AG04450 (cell line): ENCODE measurements around a stretch of chr6.

DNA sequence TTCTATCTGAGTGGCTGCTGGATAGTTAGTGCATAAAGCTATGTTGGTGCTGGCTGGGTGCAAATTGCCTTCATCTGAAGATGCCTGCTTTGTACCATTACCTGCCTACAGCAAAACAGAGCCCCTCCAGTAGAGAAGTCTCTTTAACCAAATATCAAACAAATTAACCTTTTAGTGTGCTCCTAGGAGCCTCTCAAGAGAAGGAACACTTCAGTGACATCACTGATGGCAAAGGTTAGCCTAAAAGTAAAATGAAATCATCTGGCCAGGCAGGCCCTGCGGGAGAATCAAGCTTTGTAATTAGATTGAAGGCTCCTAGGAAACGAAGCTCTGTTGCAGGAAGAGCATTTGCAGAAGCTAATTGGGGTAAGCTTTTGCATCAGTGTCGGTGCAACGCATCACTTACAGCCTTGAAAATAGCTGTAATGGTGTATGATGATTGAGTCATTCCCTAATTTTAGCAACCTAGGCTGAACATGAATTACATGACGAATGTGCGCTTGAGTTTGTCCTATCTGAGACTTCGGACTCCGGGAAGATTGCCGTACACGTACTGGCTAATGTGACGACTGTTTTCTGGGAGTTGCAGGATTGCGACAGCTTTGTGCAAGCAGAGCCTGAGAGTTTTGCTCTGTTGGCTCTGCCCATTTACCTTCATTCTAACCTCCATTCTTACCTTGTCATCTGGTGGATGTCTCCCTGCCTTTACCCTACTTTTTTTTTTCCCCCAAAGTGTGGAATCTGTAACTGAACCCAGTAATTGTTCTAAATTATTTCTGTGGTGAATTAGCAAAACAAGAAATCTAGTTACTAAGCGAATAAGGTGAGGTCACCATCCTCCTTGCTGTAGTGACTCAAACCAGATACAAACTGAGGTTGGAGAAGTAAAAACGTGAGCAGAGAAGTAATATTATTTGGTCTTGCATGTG lies 675.8 kb upstream of the CITED2 start:
- CAGE, long polyA plus RNA, result no peak
- RRBS, result no CpG with 5 or more reads among the region's 14 CpGs

- CAGE, long polyA plus RNA, result no peak
- RRBS, result no CpG with 5 or more reads among the region's 10 CpGs
These were observed 689.9 kb upstream of the CITED2 start for GRCh38 chr6:140064346-140064807.

DNA sequence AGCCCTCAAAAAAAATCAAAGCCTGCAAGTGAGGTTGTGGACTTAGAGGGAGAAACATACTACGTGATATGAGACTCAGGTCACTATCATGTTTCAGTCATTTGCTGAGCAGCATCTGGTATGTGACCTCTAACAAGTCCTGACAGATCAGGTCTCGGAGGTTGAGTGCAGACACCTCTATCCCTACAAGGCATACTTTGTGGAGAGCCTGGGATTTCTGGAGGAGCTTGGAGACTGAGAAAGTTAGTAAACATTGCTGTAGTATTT lies 1063.5 kb upstream of the CITED2 start:
- CAGE, long polyA plus RNA, result no peak
- RRBS, result no CpG with 5 or more reads among the region's 2 CpGs

- CAGE, long polyA plus RNA, result no peak
- RRBS, result no CpG with 5 or more reads among the region's 3 CpGs
These were observed 1162.7 kb upstream of the CITED2 start for GRCh38 chr6:140537016-140537601.

GRCh38 chr6:140537652-140538289 lies 1163.3 kb upstream of the CITED2 start:
- CAGE, long polyA plus RNA, result no peak
- RRBS, result no CpG with 5 or more reads among the region's 6 CpGs

DNA sequence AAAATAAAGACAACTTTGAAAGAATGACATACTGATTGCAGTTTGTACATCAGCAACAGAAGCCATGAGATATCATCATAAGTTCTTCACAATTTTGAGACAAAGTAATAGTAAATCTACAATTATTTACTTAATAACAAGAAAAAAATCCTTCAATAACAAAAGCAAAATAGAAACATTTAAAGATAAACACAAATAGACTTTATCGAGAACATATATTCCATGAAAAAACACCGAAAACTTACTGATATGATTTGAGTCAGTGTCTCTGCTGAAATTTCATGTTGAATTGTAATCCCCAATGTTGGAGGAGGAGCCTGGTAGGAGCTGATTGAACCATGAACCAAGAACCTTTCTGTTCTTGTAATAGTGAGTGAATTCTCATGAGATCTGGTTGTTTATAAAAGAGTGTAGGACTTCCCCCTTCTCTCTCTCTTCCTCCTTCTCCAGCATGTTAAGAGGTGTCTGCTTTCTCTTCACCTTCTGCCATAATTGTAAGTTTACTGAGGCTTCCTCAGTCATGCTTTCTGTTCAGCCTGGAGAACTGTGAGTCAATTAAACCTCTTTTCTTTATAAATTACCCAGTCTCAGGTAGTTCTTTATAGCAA lies 1289.2 kb upstream of the CITED2 start:
- CAGE, long polyA plus RNA, result no peak
- RRBS, result no CpG with 5 or more reads among the region's 2 CpGs

GRCh38 chr6:140979445-140980216 lies 1153.1 kb upstream of the GJE1 start:
- CAGE, long polyA plus RNA, result no peak
- RRBS, result no CpG with 5 or more reads among the region's 5 CpGs

DNA sequence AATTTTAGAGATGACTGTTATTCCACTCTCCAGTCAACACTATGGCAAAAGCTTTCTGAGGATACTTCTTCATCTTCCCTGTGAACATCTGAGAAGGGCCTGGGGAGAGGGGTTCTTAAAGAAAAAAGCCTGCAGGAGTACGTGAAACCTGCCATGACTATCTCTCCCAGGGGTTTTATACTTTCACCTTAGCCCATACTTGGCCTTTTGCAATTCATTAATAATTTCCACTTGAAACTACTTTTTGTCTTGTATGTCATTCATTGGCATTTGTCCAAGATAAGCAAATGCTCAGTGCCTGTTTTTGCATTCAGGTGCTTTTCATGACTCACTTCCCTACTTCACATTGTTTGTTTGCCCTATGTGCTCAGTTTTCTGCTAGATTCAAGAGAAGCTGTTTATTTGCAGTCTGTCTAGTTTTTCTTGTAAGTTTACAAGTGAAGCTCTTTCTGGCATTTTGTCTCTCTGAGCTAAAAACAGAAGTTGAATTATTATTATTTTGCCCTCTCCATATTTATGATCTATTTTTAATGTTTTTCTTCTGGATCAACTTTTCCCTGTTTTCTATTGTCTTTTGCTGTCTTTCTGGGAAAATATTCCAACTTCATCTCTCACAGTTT lies 580.2 kb upstream of the GJE1 start:
- CAGE, long polyA plus RNA, result no peak
- RRBS, result no CpG with 5 or more reads among the region's 1 CpG

GRCh38 chr6:142147441-142147857 lies 386 bp downstream of the VTA1 start:
- CAGE, long polyA plus RNA, result no peak
- RRBS, result no CpG with 5 or more reads among the region's 6 CpGs

GRCh38 chr6:142301342-142301601 lies 535 bp upstream of the ADGRG6 start:
- CAGE, long polyA plus RNA, result no peak
- RRBS, result no CpG with 5 or more reads among the region's 21 CpGs

GRCh38 chr6:142716012-142716551 lies 228.9 kb downstream of the HIVEP2 start:
- CAGE, long polyA plus RNA, result no peak
- RRBS, result no CpG with 5 or more reads among the region's 3 CpGs

DNA sequence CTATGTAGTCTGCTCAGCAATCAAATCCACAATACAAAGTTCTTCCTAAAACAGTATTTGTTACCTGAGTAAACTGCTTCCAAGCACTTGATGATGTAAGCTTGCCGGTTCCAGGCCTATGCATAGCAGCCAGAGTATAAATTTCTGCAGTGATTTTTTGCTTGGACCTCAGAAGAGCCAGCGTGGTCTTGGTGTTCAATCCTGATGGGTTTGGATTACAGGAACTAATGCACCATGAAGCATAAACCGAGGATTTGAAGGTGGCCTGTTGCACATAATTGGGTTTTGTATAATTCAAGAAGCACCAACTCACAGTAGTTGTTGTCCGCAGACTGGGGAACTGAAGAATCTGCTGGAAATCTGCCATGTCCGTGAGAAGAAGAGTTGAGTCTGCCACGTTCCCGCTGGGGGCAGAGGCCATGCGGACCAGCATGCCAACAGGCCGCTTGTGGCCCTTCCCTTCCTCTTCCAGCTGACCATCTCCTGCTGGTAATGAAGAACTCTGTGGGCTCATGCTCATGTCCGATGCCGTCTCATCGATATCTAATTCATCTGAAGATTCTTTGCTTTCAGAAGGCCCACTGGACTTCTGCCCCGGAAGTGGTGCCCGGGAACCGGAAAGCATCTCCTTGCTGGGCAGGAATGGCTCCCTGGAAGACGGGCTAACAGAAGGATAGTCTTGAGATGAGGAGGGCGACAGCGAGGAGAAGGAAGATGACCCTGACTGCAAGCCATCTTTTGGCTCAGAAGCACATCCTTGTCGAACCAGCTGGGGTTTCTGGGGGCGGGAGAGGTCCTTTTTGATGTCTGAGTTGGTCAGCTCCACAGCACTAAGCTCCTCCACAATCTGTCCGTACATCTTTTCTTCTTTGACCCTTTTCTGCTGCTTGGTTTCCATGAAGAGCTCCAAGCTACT lies 175.2 kb downstream of the HIVEP2 start:
- CAGE, long polyA plus RNA, result no peak
- RRBS, result no CpG with 5 or more reads among the region's 21 CpGs

GRCh38 chr6:142885044-142885874 lies 59.7 kb downstream of the HIVEP2 start:
- CAGE, long polyA plus RNA, result no peak
- RRBS, result no CpG with 5 or more reads among the region's 11 CpGs

- CAGE, long polyA plus RNA, result no peak
- RRBS, result no CpG with 5 or more reads among the region's 2 CpGs
These were observed 6.2 kb upstream of the AIG1 start for GRCh38 chr6:143054550-143054887.

- CAGE, long polyA plus RNA, result no peak
- RRBS, result no CpG with 5 or more reads among the region's 3 CpGs
These were observed 117.4 kb downstream of the ADAT2 start for GRCh38 chr6:143332930-143333561.

GRCh38 chr6:143451203-143451402 lies 498 bp downstream of the PEX3 start:
- CAGE, long polyA plus RNA, result no peak
- RRBS, result no CpG with 5 or more reads among the region's 3 CpGs

DNA sequence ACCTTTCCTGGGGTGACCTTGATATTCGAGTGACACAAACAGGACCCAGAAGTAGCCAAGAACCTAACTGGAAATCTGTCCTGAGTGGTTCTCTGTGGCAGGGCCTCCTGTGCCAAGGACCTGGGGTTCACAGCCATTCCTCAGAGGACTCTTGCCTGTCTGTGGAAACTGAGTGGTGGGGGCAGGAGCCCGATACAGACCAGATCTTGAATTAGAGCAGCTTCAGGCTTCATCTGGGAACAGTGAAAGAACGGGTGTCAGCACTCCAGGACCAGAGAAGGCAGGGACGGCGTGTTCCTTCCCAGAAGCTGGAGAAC lies 4.4 kb upstream of the FUCA2 start:
- CAGE, long polyA plus RNA, result no peak
- RRBS, result no CpG with 5 or more reads among the region's 5 CpGs

DNA sequence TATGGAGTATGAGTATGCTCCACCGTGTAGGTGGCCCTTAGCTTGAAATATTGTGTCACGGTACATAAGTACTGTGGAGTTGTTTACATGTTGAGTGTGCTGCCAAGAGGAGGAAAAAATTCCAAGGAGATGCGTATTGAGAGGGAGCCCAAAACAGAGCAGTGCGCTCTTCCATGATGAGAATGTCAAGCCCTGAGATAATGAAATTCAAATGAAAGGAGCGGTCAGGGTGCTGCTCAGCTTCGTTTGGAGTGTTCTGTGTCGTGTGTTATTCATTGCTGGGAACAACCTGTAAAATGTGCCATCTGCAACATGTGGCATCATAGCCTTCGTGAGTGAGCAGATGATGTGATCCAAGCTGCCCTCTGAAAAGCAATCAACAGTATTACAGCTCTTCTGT lies 48.2 kb upstream of the PHACTR2 start:
- CAGE, long polyA plus RNA, result no peak
- RRBS, result no CpG with 5 or more reads among the region's 8 CpGs

GRCh38 chr6:143743215-143744083 lies 65.7 kb downstream of the PHACTR2 start:
- CAGE, long polyA plus RNA, result no peak
- RRBS, result no CpG with 5 or more reads among the region's 12 CpGs

GRCh38 chr6:143950832-143951362 lies 57.2 kb downstream of the PLAGL1 start:
- CAGE, long polyA plus RNA, result no peak
- RRBS, result no CpG with 5 or more reads among the region's 3 CpGs